HCT116 (cell line): ENCODE measurements around the gene UPK3B.

GRCh38 chr7:74762203-74762545, 11.6 kb upstream of the NCF1 start:
- RRBS: no CpG with 5 or more reads among the region's 9 CpGs

- RRBS: no CpG with 5 or more reads among the region's 55 CpGs
Measured at GRCh38 chr7:74964793-74965184, 284 bp downstream of the CASTOR2 start.

DNA sequence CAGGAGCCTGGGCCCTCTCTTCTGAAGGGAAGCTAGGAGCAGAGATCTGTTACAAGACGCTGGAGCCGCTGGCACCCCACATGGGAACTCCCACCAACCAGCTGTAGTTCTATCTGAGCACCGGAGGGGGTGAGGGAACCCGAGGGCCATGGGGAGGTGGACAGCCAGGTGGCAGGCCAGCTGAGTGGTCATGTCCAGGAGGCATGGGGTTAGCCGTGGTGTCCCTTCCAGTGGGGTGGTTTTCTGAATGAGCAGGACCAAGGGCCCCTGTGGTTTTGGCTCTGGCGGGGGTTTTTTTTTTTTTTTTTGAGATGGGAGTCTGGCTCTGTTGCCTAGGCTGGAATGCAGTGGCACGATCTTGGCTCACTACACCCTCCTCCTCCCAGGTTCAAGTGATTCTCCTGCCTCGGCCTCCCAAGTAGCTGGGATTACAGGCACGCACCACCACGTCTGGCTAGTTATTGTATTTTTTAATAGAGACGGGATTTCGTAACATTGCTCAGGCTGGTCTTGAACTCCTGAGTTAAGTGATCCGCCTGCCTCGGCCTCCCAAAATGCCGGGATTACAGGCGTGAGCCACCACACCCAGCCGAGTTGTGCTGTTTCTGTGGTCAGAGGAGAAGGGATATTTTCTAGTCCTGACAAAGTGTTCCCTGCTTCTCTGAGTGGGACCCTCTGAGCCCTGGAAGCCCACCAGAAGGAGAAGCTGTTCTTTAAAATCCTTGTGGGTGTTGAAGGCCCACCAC, 47.5 kb downstream of the RCC1L start:
- RRBS: no CpG with 5 or more reads among the region's 17 CpGs

- RRBS: no CpG with 5 or more reads among the region's 5 CpGs
Measured at GRCh38 chr7:75056530-75056891, 17.1 kb downstream of the RCC1L start.

- RRBS: no CpG with 5 or more reads among the region's 44 CpGs
Measured at GRCh38 chr7:75415658-75416635, 20.5 kb downstream of the TRIM73 start.

GRCh38 chr7:75419897-75420585, 24.6 kb downstream of the TRIM73 start:
- RRBS: no CpG with 5 or more reads among the region's 18 CpGs

DNA sequence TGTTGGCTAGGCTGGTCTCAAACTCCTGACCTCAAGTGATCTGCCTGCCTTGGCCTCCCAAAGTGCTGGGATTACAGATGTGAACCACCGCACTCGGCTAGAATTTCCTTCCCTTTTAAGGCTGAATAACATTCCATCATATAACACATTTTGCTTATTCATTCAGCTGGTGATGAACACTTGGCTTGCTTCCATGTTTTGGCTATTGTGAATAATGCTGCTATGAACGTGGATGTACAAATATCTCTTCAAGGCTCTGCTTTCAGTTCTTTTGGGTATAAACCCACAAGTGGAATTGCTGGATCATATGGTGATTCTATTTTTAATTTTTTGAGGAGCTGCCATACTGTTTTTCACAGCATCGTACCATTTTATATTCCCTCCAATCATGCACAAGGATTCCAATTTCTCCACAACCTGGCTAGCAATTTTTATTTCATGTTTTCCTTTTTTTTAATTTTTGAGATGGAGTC, 67.4 kb downstream of the HIP1 start:
- RRBS: no CpG with 5 or more reads among the region's 4 CpGs

DNA sequence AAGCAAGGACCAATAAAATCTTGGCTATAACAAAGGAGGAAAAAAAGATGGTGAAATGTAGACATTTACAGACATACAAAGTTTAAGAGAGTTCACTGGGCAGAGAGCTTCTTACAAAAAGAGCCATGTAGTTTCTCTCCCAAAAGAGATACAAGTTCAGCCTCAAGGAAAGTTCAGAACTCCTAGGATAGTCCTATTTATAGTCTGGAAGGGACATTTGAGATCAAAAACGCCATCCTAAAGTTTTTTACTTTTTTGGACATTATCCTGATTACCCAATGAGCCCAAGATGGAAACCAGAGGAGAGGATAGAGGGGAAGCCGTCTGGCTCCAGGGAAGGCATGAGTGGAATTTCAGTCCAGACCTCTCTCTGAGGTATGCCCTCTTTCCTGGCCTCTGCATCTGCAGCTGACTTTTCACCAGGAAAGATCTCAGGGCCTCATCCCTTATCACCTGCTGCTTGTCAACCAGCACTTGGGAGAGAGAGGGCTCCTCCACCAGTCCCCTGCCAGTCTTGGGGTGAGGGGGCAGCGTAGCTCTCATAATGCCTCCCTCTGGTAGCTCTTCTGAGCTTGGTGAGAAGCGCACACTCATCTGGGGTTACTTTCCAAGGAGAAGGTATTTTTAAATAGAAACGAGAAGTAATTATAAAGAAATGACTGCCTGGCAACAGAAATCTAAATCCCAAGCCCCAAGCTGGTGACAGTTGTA, 27.2 kb downstream of the HIP1 start:
- RRBS: no CpG with 5 or more reads among the region's 5 CpGs

DNA sequence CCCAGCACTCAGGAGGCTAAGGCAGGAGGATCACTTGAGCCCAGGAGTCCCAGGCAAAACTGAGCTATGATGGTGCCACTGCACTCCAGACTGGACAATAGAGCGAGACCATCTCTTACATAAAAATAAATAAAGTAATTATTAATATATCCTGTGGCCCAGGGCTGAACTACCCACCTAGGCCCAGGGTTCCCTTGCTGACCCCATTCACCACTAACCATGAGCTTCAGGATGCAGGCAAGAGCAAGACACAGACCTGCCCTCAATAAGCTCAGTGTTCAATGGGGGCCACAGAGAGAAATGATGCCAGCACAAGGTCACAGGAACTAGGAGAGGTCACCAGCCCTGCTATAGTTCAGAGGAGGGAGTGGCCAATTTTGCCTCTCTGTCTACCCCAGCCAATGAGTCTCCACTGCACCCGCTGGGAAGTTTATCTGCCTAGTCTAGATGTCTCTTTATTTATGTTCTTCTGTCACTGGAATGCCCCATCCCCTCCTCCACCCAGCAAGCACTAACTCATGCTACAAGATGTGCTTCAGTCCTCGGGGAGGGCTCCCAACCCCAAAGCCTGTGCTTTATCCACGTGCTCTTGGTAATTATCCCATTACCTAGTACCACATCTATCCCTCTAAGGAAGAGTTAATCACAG, 4.3 kb downstream of the HIP1 start:
- RRBS: no CpG with 5 or more reads among the region's 4 CpGs

- RRBS: no CpG with 5 or more reads among the region's 13 CpGs
Measured at GRCh38 chr7:75780618-75781196, 8.7 kb upstream of the CCL26 start.

GRCh38 chr7:75842427-75843463, 29.1 kb upstream of the CCL24 start:
- RRBS: no CpG with 5 or more reads among the region's 13 CpGs

GRCh38 chr7:75926743-75927277, 11.9 kb downstream of the POR start:
- RRBS: no CpG with 5 or more reads among the region's 6 CpGs

DNA sequence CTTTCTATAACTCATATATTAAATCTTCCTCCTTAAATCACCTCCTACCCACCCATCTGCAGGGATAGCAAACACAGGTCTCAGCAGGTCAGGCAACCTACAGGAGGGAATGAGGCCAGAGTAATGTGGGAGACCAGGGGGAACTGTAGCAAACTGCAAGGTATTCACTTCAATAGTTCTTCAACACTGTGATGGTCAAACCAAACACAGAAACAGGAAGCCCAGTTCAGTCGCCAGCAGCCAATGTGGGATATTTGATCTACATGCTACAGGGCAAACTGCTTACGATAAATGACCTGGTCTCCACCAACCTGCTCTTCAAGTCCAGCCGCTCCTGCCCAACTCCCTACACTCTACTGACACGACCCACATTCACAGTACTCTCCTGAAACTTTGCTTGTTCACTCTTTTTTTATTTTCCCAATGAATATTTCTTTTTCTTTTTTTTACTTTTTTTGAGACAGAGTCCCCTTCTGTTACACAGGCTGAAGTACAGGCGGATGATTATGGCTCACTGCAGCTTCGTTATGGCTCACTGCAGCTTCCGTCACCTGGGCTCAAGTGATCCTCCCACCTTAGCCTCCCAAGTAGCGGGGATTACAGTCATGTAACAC, 42.0 kb downstream of the MDH2 start:
- RRBS: no CpG with 5 or more reads among the region's 8 CpGs

DNA sequence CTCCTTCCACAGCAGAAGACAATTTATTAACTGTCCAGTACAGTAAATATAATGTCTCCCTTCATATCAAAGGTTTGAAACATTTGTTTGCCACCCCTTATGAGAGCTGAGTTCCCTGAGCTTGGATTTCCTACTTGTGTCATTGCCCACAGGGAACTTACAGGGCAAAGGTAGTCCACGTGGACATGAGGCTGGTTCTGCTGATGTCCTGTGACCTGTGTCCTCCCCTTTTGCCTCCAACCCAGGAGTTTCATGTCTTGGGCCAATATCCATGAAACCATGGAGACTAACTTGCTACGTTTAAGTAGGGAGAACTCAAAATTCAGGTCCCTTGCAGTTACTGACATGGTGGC, 66.4 kb upstream of the SRRM3 start:
- RRBS: no CpG with 5 or more reads among the region's 2 CpGs

- RRBS: no CpG with 5 or more reads among the region's 7 CpGs
Measured at GRCh38 chr7:76218011-76218684, 16.5 kb downstream of the SRRM3 start.

DNA sequence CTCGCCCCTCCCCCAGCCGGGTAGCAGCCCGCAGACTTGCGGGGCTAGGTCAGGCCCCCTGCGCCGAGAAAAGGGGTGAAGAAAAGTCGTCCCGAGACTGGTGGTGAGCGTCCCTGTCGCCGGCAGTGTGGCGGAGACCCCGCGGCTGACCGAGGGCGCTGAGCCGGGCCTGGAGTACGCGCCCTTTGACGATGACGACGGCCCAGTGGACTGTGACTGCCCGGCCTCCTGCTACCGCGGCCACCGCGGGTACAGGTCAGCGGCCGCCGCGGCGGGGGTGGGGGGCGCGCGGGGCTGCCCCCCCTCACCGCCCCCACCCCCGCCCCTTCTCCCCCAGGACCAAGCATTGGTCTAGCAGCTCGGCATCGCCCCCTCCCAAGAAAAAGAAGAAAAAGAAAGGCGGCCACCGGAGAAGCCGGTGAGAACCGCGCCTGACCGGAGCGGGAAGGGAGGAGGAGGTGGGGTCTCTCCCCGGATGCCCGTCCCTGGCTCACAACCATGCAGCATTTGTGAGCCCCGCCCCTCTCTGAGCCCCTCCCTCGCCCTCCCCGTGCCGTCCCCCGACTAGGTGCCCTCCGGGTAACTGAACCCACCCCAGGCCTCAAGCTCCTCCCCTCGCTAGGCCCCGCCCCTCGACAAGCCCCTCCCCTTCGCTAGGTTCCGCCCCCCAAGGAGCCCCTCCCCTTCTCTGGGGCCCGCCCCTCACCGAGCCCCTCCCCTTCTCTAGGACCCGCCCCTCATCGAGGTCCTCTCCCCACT, 42.5 kb upstream of the HSPB1 start:
- RRBS: 65% methylated on average over 23 of the region's 63 CpGs

DNA sequence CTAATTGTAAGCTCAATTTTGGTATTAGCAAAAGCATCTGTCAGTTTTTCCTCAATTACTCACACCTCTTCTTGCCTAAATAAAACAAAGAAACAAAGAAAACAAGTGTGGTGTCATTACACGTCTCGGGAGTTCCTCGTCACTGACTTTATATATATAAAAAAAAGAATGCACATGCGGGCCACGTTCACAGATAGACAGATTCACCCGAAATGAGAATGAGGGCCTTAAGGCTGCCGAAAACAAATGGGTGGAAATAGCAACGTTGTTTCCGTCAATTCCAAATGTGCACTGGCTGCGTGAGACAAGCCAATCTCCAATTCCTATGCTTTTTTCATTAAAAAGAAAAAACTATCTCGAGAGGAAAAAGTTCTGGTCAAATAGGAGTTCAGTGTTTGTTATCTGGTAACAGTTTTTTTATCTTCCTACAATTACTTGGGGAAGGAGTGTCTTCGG, 25.5 kb downstream of the HSPB1 start:
- RRBS: no CpG with 5 or more reads among the region's 12 CpGs

- RRBS: no CpG with 5 or more reads among the region's 17 CpGs
Measured at GRCh38 chr7:76329214-76329663, 26.8 kb downstream of the HSPB1 start.

DNA sequence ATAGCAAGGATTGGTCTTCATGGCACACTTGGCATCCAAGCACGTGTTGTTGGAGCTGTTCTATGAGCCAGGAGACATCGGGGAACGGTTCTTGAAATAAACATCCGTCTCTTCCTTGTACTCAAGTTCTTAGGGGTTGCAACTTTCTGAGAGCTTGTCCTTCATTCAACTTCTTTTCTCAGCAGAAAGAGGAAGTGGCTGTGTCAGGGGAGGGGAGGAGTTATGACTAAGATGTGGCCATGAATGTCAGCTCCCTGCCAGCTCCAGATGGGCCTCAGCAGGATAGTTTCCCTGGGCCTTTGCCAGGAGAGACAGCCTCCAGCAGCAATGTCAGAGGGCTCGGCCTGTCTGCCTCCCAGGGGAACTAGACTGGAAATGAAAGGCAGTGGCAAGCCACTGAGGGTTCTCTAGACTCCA, 15.9 kb upstream of the DTX2 start:
- RRBS: no CpG with 5 or more reads among the region's 5 CpGs

DNA sequence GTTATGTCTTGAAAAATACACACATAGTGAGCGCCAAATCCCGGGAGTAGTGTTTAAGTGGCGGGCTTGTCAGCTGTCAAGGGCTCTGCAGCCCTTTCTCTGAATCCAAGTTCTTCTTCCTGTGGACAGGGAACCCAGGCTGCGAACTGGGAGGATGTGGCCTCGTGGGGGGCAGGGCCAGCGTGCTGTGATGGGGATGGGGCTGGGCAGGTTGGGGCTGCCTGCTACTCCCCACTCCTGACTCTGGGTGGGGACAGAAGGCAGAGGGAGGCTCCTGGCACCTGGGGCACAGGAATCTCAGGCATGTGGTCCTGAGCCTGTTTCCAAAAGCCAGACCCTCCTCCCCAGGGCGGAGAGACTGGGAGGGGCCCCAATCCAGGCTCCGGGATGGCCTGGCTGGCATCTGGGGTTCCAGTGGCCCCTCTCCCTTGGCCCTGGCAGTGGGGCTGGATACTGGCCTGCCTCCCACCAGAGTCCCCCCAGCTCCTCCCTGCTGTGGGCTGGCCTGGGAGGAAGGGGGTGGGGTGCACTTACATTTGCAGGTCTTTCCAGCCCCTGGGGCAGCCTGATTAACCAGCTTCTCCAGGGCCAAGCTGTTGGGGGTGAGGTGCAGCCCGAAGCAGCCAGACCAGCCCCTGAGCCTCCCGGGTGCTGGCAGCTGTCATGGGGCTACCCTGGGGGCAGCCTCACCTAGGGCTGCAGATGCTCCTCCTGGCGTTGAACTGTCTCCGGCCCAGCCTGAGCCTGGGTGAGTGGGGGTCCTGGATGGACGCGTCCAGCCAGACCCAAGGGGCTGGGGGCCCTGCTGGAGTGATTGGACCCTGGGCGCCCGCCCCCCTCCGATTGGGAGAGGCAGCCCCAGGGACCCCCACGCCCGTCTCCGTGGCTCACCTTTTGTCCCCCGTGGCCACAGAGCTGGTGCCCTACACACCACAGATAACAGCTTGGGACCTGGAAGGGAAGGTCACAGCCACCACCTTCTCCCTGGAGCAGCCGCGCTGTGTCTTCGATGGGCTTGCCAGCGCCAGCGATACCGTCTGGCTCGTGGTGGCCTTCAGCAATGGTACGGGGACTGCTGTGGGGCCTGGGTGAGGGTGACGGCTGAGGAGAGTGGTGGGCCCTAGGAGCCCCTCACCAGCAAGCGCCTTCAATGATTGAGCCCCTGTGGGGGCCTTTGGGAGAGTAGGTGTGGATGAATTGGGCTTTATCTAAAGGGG, at the start of gene UPK3B:
Gene UPK3B (plus strand): TSS at position 563 of the 1,217 bp plus-strand sequence.
- RRBS: 83% methylated on average over 3 of the region's 31 CpGs